HGPS cell (cell line): ENCODE measurements around a stretch of chr5.

DNA sequence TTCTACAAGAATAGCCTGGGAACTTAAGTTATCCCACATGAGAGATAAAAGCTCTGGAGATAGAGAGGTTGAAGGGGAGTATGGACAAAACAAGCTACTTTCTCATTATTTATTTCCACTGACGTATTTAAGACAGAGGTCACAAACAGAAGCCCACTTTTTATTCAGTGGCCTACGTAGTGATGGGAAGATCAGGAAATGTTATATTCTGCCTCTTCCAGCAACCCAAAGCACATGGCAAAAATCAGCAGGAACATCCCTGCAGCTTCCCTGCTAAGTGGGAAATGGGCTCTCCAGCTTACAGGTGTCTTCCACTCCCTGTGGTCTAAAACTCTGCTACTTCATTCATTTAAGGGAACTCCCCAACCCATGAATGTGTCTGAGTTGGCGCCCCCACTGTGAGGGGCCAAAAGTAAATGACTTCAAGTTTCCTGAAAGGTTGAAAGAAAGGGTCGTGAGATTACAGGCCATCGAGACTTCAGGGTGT lies 98.5 kb downstream of the EPB41L4A start:
- RRBS = no CpG with 5 or more reads among the region's 5 CpGs

DNA sequence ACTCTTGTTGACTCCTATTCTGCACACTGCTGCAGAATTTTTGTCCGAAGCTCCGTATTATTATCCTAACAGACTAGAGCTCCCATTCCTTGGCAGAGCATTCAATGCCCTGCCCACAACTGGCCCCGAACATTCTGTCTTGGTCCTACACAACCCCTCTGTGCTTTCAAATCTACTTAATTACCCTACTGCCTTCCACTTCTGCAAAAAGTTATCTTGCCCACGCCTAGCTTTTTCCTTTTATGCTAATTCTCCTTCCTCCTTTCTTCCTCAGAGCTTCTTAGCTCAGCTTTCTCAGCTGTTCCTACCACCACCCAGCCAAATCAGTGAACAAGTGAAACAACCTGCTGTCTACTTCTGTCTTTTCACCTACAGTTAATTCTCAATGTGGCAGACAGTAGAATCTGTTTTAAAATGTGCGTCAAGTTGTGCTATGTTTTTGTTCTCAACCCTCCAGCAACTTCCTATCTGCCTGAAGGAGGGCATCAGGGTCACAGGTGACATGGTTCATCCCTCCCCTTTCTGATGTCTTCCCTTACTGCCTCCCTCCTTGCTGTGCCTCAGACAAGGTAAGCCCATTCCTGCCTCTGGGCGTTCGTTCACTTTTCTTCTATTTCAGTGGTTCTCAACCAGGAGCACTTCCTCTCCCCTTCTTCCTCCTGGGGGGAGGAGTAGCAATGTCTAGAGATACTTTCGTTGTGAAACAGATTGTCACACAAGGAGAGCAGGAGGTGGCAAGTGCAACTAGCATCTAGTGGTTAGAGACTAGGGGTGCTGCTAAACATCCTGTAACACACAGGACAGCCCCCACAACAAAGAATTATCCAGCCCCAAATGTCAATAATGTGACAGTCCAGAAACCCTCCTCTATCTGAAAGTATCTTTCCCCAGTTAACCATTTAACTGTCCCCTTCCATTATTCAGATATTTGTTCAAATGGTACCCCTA lies 1.3 kb upstream of the REEP5 start:
- RRBS = no CpG with 5 or more reads among the region's 8 CpGs

DNA sequence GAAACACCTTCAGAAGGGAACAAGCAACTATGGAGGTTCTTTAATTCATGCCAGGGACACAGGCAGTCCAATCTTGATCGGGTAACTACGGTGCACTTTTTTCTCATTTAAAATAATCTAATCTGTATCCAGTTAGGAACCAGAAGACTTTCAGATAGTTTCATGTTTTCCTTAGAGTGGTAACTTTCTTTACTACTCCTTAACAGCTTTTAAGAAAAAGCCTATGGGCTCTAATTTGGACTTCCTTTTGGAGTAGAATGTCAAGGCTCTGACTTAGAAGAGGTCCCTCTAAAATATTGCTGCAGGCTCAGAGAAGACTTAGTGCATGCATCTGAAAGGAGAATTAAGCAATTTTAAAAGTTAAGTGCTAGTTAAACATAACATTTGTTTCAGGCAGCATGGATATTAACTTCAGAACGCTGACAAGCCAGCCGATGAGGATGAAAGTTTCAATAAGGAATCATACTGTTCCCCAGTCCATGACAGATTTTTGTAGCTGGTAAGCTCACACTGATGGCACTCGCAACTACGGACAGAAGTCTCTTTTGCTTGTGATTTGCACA lies 47.3 kb downstream of the DCP2 start:
- RRBS = no CpG with 5 or more reads among the region's 6 CpGs

GRCh38 chr5:113488997-113489196 lies 644 bp upstream of the MCC start:
- RRBS = no CpG with 5 or more reads among the region's 5 CpGs

DNA sequence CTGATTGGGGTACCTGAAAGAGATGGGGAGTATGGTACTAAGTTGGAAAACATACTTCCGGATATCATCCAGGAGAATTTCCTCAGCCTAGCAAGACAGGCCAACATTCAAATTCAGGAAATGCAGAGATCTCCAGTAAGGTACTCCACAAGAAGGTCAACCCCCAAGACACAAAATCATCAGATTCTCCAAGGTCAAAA lies 116.4 kb downstream of the KCNN2 start:
- RRBS = no CpG with 5 or more reads among the region's 1 CpG

DNA sequence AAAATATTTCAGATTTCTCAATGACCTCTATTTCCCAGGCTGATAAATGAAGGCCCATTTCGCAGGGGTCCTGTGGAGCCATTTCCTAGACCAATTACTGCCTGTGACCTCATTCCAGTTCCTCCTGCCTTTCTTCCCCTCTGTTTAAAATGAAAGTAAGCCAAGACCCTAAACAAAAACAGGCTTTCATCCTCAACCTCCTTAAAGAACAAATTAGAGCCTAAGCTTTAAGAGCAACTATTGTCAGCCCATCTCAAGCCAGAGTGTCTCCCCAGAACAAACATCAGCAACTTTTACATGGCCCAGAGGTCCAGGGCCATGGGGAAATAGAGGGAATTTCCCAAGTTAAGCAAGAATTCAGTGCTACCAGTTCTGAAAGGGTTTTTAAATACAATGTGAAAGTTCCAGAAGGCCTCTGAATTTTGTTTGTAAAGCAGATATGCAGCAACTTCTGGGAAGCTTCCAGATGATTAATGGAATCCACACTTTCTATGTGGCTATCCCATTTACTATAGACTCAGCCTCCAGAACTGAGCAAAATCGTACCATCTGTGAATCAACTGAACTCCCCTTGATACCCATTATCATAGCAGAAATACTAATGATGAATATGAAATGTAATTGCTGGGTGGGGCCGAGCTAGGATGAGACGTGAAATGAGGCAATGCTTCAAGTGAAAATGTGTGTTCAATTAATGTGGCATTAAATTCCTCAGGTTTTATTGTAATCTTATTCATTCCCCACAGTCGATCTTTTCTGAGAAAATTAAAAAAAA lies 93.9 kb downstream of the FEM1C start:
- RRBS = no CpG with 5 or more reads among the region's 5 CpGs

DNA sequence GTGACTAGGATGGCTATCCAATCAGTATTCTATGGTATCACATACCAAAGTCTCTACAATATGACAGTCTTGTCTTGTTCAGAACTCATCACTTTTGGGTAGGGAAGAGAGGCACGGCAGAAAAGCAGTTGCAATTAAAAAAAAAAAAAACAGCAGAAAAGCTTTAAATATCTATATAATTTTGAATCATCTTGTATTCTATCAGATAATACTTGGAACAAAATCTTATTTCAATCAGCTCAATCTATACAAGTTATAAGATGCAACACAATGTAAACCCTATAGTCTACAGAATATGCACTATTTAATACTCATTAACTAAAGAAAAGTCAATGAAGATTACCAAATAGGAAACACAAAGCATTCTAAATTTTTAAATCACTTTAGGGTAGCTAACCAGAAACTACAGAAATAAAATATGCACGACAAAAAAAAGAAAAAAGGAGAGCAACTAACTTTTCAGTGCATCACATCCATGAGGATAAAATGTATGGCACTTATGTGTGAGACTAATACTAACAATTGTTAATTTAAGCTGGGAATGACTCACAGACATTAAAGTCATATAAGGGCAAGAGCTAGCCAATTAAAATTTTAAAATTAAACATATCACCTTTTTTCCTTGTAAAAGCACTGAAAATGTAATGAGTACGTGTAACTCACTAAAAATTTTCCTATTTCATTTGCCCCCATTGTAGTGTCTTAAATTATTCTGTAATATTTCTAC lies 10.9 kb downstream of the TMED7 start:
- RRBS = no CpG with 5 or more reads among the region's 3 CpGs

DNA sequence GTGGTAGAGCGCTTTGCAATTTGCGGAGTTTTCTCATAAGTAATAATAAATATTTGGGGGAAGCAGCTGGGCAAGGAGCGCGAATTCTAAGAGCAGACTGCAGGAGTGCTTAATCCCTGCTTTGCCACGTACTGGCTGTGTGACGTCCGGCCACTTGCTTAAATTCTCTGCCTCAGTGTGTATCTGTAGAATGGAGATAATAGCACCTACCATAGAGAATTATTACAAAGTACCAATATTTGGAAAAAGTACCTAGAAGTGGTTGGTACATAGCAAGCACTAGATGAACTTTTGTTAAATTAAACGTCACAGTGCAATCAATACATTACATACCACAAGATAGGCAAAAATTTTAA lies 601 bp upstream of the TMED7 start:
- RRBS = no CpG with 5 or more reads among the region's 8 CpGs

- RRBS = no CpG with 5 or more reads among the region's 3 CpGs
These were observed 19.9 kb downstream of the CDO1 start for GRCh38 chr5:115796569-115796994.

GRCh38 chr5:115801945-115802461 lies 14.5 kb downstream of the CDO1 start:
- RRBS = no CpG with 5 or more reads among the region's 1 CpG

DNA sequence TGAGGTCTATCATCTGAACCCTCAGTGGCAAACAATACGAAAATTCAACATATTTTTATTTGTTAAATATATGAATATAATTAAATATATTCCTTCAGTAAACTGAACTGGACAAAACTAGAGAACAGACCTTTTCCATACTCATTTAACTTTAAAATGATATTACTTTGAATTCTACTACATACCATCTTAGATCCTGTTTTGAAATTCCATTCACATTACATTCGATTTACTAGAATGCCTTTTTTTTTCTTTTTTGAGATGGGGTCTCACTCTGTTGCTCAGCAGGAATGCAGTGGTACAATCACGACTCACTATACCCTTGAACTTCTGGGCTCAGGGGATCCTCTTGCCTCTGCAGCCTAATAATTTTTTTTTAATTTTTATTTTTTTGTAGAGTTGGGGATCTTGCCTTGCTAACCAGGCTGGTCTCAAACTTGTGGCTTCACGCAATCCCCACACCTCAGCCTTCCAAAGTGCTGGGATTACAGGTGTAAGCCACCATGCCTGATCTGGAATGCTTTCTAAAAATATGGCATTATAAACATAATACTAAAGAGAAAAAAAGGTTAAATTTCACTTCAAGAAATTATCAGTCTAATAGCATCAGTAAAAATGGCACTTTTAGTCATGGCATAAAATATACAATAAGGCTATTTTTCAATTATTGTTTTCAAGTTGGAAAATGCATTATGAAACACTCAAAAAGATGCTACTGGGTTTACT lies 10.9 kb downstream of the ATG12 start:
- RRBS = no CpG with 5 or more reads among the region's 4 CpGs

DNA sequence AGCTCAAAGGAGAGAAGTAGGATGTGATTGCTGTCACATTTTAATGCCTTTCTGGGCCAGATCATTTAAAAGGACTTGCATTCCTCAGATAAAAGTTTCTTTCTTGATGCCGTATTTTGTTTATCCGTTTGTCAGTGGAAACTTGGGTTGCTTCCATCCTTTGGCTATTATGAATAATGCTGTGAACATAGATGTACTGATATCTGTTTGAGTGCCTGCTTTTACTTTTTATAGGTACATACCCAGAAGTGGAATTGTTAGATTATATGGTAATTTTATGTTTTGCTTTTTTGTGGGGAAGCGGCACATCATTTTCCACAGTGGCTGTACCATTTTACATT lies 9.3 kb downstream of the AP3S1 start:
- RRBS = no CpG with 5 or more reads among the region's 3 CpGs

DNA sequence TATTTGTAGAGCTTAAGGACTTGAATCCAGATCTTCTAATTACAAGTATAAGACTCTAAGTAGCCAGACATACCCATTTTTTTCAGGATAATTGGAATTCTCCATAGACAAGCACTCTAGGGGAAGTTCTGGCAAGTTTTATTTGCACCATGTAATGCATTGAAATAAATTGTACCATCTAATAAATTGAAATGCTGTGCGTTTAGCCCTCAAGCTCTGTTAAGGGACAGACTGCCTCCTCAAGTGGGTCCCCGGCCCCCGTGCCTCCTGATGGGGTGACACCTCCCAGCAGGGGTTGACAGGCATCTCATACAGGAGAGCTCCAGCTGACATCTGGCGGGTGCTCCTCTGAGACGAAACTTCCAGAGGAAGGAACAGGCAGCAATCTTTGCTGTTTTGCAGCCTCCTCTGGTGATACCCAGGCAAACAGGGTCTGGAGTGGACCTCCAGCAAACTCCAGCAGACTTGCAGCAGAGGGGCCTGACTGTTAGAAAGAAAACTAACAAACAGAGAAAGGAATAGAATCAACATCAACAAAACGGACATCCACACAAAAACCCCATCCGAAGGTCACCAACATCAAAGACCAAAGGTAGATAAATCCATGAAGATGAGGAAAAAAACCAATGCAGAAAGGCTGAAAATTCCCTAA lies 81.6 kb downstream of the COMMD10 start:
- RRBS = no CpG with 5 or more reads among the region's 7 CpGs

DNA sequence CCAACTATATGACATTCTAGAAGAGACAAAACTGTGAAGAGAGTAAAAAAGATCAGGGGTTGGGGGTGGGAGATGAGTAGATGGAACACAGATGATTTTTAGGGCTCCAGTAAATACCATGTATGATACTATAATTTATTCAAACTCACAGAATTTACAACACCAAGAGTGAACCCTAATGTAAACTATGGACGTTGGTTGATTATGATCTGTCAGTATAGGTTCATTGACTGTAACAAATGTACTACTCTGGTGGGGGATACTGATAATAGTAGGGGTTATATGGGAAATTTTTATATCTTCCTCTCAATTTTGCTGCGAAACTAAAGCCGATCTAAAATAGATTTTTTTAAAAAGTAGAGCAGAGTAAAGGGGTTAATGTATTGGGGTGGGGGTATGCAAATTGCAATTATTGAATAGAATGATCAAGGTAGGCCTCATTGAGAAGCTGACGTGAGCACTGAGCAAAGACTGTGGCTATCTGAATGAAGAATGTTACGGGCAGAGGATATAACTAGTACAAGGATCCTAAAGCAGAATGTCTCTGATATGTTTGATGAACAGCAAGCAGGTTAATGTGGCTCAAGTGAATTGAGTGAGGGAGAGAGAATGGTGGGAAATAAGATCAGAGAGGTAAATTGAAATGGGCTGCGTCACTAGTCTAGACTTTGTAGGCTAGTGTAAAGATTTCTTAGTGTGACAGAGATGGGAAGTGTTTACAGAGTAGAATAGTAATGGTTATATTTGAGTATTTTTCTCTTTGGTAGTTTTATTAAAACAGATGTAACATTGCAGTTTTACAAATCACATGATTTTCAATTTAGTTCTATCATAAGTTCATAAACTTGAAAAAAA lies 152.0 kb downstream of the COMMD10 start:
- RRBS = no CpG with 5 or more reads among the region's 6 CpGs

GRCh38 chr5:116486569-116487001 lies 88.0 kb downstream of the SEMA6A start:
- RRBS = no CpG with 5 or more reads among the region's 8 CpGs

DNA sequence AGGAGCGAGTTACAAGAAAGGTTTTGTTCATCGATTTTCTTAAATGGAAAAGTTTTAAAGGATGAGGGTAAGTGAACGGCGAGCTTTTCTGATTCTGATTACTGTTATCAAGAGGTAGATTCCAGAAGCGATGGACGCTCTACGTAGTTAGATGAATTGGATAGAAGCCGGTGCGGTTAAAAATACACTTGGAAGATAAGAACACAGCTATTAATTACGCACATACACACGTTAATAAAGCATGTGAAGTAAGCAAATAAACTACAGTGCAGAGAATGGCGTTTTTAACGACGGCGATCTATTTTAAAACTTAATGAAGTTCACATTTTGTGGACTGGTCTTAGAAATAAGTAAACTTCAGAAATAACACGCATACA lies 601 bp upstream of the SEMA6A start:
- RRBS = no CpG with 5 or more reads among the region's 16 CpGs

GRCh38 chr5:117105318-117105517 lies 530.6 kb upstream of the SEMA6A start:
- RRBS = no CpG with 5 or more reads among the region's 2 CpGs

- RRBS = no CpG with 5 or more reads among the region's 16 CpGs
These were observed 880.2 kb upstream of the SEMA6A start for GRCh38 chr5:117454747-117455350.

DNA sequence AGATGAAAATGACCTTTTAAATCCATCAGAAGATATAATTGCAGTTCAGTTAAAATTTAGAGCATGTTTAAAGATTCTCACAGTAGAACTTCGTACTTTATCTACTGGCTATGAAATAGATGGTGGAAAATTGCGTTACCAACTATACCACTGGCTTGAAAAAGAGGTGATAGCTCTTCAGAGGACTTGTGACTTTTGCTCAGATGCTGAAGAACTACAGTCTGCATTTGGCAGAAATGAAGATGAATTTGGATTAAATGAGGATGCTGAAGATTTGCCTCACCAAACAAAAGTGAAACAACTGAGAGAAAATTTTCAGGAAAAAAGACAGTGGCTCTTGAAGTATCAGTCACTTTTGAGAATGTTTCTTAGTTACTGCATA lies 99.9 kb downstream of the DMXL1 start:
- RRBS = no CpG with 5 or more reads among the region's 2 CpGs